Cardiac ventricle fibroblast (primary cell): ENCODE data around the gene BPHL.

- RAMPAGE, long total RNA = no peak
Measured at GRCh38 chr6:2785250-2785589, 20.0 kb downstream of the WRNIP1 start.

- RAMPAGE, long total RNA = no peak
Measured at GRCh38 chr6:2810306-2811072, 31.2 kb downstream of the SERPINB1 start.

- RAMPAGE, long total RNA = no peak
Measured at GRCh38 chr6:2908293-2909637, 5.7 kb upstream of the SERPINB9 start.

DNA sequence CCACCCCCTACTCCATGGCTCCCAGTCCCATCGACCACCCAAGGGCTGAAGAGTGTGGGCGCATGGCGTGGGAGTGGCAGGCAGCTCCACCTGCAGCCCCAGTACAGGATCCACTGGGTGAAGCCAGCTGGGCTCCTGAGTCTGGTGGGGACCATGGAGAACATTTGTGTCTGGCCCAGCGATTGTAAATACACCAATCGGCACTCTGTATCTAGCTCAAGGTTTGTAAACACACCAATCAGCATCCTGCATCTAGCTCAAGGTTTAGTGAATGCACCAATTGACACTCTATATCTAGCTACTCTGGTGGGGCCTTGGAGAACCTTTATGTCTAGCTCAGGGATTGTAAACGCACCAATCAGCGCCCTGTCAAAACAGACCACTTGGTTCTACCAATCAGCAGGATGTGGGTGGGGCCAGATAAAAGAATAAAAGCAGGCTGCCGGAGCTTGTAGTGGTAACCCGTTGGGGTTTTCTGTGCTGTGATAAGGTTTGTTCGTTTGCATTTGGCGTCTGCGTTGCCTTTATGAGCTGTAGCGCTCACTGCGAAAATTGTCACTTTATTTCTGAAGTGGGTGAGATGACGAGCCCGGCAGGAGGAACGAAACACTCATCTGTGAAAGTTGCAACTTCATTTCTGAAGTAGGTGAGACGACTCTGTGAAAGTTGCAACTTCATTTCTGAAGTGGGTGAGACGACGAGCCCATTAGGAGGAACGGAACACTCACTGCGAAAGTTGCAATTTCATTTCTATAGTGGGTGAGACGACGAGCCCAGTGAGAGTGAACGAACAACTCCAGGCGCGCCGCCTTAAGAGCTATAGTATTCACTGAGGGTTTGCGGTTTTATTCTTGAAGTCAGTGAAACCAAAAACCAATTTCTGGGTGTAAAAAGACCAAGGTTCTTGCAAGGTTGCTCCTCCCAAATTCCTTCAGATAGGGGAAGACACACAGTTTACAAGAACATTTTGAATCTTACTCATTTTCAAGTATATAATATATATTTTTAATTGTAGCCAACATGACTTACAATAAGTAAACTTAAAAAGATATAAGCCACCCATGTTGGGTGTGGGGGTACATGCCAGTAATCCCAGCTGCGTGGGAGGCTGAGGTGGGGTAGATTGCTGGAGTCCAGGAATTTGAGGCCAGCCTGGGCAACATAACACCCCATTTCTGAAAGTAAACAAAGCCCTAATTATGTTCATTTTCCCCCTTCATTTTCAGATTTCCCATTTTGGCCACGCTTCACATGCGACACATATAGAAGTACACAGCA lies 31.0 kb downstream of the SERPINB6 start:
- RAMPAGE, long total RNA = no peak

- RAMPAGE, long total RNA = no peak
Measured at GRCh38 chr6:2962591-2963026, 8.8 kb downstream of the SERPINB6 start.

GRCh38 chr6:2988160-2988973 lies 11.3 kb upstream of the NQO2 start:
- RAMPAGE, long total RNA = start-site peak on the plus strand at chr6:2988600-2988695, 41 and 9 reads in 2 replicates

DNA sequence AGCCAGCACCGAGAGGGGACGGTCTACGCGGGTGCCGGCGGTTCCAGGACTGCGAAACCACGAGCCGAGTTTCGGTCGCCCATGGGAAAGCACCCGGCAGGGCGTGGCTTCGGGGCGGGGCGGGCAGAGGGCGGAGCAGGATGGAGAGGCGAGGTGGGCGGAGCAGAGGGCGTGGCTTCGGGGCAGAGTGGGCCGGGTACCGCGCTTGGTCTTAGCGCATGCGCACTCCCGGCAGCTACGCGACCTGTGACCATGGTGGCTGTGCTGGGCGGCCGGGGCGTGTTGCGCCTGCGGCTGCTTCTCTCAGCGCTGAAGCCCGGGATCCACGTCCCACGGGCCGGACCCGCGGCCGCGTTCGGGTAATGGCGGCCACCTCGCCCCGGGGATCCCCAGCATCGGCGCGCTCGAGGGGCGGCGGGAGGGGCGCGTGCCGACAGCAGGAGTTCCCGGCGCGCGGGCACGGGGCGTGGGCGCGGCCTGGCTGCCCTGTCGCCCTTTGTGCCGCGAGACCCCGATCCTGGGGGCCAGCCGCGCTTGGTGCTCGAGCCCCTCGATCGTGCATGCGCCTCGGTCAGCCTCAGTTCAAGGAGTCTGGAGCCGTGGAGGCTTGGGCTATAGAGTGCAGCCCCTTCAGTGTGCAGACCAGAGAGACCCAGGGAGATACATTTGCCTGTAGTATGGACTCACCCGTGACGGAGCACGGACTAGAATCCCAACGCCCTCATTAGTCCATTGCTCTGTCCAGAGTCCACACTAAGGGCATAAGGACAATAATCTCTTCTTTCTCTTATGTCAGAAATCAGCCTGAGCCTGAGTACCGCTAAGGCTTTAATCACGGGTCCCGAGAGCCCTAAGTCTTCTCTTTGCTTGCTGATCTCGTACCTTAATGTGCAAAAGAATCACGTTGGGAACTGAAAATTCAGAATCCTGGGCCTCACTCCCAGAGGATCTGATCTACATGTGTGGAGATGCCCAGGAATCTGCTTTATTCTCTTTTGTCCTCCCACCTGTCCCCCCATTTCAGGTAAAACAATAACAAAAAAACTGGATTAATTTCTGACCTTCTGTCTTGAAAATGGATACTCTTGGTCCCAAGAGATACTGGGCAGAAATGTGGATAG lies at the start of gene BPHL:
BPHL (plus strand) TSS at position 223 of the 1,121 bp plus-strand sequence.
- RAMPAGE, long total RNA = no peak

- RAMPAGE, long total RNA = no peak
Measured at GRCh38 chr6:3139266-3140048, 17.9 kb downstream of the TUBB2A start.

DNA sequence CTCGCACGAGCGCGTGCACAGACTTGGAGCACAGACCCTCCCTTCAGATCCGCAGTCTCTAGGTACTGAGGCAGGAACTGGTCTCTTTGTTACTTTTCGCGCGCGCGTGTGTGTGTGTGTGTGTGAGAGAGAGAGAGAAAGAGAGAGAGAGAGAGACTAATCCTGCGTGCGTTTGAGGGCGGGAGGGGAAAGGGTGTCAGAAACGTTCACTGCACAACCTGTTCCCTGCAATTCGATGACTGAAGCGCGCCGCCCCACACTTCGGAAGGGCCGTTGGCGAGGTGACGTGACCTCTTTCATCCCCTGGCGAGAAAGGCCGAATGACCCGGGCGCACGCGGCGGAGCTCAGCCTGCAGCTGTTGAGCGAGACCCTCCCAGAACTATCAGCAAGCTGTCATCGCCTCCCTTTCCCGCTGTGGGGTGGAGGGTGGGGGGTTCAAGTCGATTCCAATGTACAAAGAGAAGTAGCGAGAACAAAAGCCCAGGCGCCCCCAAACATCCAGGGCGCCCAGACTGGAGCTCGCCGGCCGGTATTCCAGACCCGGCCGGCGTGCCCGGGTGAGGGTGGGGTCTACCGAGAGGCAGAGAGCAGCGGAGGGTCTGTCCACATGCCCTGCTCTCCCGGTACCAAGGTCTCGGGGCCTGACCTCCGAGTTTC lies 1.6 kb upstream of the TUBB2B start:
- RAMPAGE, long total RNA = no peak

- RAMPAGE, long total RNA = no peak
Measured at GRCh38 chr6:3251374-3251784, 7.4 kb upstream of the PSMG4 start.

- RAMPAGE, long total RNA = no peak
Measured at GRCh38 chr6:3270346-3271081, 11.8 kb downstream of the PSMG4 start.

DNA sequence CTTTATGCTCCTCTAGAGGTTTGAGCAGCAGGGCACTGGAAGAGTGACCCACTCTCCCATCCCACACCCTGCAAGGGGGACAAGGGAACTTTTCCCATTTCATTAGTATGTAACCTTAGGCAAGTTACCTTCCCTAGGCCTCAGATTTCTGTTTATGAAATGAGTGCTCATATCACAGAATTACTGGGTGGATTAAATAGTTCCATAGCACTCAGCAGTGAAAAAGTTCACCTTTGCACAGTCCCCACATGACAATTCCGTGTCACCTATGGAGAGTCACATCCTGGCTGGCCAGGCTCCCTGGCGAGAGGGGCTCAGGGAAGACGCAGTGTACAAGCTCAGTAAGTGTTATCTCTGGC lies 59.8 kb downstream of the SLC22A23 start:
- RAMPAGE, long total RNA = no peak

GRCh38 chr6:3745009-3745557 lies 6.4 kb downstream of the PXDC1 start:
- RAMPAGE, long total RNA = no peak

GRCh38 chr6:3756309-3756955 lies 4.9 kb upstream of the PXDC1 start:
- RAMPAGE, long total RNA = no peak

DNA sequence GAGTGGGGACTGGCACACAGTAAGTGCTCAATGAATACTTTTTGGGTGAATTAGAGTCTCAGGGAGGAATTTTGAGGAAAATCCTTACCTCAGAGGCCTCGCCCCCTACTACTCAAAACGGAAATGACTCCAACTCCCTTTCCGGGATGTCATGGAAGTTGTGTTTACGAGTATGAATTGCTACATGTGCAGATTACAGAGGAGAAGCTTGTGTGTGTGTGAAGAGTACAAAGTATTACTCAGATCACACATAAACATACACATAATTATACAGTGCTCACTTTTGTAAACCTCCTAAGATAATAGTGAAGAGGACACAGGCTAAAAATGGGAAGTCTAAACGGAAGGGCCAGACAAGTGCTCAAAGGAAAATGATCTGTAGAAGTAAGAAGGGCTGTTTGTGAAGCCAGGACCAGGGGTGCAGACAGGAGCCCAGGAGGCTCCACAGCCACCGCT lies 43.4 kb upstream of the FAM50B start:
- RAMPAGE, long total RNA = no peak

DNA sequence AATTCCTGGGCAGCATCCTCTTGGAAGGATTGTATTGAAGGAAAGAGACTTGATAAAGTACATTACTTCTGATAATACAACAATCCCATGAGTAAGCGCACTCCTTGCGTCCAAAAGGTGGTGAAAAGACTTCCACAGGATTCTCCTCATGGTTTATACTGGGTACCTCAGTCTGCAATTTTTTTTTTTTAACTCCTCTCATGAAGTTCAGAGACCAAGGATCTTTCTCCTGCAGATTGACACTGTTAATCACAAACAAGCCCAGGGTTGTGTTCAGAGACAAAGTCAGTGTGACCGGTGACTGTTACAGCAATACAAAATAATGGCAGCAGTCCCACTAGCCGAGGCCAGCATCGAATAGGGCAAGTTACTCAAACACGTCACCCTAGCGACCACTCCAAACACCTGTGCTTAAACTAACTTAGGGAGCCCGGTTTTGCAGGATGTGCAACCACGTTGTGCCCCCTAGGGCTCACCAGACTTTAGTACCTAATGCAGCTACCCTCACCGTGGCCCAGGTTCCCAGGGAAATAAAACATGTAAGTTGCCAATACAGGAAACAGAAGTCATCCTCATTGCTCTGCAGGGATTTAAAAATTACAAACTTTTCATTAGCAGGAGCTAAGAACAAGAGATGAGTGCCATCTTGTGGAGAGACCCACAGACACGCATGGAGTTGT lies 37.9 kb downstream of the FAM50B start:
- RAMPAGE, long total RNA = no peak

- RAMPAGE, long total RNA = no peak
Measured at GRCh38 chr6:3893025-3893353, 43.8 kb downstream of the FAM50B start.

DNA sequence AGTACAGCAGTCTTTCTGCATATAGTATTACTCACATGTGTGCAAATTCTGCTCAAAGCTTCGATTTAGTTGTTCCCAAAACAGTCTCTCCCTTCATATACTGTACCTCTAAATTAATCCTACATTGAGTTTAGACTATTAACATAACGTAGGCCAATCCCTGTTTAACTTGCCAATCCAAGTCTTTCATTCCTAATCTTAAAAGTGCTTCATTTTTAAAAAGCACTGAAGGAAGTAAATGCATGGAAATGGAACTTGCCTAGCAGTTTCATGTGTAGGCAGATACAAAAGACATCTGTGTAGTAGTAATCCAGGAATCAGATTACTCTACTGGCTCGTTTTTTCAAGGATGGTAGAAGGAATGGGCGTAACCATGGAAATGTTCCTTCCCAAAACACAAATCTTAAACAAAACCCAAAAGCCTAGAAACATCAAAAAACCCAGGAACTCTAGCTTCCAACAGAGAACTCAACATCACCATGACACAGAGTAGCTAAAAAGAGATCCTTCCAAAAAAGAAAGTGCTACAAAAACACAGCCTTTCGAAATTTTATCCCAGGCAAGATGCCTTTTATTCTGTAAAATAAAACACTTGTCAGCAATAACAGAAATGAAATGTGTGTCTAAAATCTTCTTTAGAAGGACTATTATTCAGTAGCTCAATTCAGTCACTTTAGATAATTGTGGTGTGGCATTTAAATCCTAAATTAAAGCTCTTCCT lies 24.0 kb upstream of the PRPF4B start:
- RAMPAGE, long total RNA = no peak

- RAMPAGE, long total RNA = no peak
Measured at GRCh38 chr6:4008407-4008656, 12.8 kb upstream of the PRPF4B start.

DNA sequence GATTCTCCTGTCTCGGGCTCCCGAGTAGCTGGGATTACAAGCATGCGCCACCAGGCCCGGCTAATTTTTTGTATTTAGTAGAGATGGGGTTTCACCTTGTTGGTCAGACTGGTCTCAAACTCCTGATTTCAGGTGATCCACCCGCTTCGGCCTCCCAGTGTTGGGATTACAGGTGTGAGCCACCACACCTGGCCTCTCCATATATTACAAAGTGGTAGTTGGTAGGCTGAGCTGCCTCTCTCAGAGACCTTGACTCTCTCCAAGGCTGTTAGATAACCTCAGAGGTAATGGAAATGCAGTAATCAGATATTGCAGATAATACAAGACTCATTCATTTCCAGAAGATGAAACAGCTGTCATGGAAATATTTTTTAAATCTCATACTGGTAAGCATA lies 1.6 kb upstream of the ECI2 start:
- RAMPAGE, long total RNA = no peak